Umbilical cord (tissue), 2 donors: ENCODE data around the genes SNRNP27 and TIA1.

- RAMPAGE, long total RNA = start-site peak on the plus strand at chr2:69893961-69893992, 529 and 123 reads in 2 replicates
Measured at GRCh38 chr2:69893673-69894957, at the start of gene SNRNP27. Gene SNRNP27 (plus strand): TSS chr2:69893956.

- RAMPAGE, long total RNA = no peak
Measured at GRCh38 chr2:69935694-69936419, 20.9 kb downstream of the MXD1 start.

DNA sequence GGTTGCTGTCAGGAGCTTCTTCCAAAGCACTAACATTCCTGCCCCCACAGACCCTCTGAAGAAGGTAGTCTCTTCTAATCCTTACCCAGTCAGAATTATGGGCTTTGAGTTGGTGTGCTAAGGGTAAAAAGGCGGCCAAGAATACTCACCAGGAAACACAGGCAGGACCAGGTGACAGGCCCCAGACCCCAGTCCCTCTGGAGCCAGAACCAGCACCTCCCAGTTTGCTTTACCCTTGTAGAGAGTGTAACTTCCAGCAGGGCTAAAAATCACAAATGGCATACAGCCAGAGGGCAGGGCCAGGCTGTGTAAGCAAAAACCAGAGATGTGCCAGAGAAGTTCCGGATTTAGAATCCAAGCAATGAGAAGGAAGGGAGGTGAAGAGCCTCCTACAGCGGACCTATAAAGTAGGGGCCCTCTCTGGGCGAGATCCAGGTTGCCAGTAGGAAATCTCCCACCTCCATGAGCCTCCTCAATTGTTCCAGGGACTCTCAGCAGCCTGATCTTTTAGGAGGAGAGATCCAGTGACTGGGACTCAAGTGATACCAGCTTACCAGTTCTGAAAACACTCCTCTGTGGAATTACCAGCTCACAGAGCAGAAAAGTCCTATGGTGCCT, 52.4 kb upstream of the PCBP1 start:
- RAMPAGE, long total RNA = no peak

DNA sequence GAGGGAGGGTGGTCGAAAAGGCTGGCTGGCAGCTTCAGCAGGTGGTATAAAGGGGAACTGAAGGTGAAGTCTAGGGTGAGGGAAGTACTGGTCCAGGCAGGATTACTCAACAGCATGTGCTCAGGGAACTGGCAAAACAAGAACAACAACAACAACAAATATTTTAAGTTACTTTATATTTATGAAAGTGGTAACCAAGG, 40.7 kb upstream of the PCBP1 start:
- RAMPAGE, long total RNA = no peak

- RAMPAGE, long total RNA = no peak
Measured at GRCh38 chr2:70224465-70224948, 23.9 kb downstream of the TIA1 start.

DNA sequence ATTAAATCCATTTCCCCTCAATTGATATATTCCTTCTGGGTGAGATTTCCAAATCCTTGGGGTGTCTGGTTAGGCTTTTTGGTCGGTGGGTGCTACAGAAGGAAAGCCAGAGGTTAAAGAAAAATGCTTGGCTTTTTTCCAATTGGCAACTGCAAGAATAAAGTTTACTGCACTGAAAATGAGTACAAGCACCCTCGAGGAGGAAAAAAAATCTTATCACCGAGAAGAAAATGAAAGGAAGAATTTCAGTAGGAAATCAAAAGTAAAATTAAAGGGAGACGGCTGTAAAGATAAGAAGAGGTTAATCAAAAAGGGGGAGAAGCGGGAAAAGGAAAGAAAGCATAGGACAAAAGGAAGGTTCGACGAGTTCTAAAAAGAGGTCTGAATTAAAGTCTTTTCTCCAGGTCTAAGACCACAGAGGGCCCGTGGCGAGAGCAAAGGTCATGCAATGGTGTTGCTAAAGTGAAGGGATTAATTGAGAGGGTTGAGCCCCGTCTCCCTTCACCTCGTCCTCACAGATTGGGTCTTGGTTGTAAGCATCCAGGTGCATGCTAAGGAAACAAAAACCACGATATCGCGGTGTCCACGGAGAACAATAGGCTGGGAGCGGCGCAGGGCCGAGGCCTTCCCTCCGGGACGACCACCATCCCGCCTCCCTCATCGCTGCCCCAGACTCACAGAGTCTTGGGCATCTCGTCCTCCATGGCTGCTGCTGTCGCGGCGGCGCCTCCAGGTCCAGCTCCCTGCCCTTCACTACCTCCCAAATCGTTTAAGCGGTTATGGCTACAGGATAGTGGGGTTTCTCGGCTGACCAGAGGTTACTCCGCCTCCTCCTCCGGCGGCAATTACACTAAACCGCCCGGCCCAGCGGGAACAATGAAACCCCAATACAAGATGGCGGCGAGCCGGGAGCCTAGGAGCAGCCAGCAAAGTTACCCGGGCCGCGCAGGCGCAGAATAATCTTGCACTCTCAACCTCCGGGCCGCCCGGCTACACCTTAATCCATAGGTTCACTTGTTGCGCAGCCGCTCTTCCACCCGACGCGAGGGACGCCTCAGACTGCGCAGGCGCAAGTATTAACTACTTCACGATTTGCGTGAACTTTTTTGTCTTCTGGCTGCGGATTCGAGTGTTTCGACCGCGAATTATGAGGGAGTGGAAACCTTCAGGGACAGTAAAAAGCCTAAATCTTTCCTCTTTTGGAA, at the start of gene TIA1:
Gene TIA1 (minus strand): TSS at position 902 of the 1,205 bp plus-strand sequence.
- RAMPAGE, long total RNA = start-site peak on the minus strand centred at position 879 of the sequence, 64 bp wide, 192 and 198 reads in 2 replicates

DNA sequence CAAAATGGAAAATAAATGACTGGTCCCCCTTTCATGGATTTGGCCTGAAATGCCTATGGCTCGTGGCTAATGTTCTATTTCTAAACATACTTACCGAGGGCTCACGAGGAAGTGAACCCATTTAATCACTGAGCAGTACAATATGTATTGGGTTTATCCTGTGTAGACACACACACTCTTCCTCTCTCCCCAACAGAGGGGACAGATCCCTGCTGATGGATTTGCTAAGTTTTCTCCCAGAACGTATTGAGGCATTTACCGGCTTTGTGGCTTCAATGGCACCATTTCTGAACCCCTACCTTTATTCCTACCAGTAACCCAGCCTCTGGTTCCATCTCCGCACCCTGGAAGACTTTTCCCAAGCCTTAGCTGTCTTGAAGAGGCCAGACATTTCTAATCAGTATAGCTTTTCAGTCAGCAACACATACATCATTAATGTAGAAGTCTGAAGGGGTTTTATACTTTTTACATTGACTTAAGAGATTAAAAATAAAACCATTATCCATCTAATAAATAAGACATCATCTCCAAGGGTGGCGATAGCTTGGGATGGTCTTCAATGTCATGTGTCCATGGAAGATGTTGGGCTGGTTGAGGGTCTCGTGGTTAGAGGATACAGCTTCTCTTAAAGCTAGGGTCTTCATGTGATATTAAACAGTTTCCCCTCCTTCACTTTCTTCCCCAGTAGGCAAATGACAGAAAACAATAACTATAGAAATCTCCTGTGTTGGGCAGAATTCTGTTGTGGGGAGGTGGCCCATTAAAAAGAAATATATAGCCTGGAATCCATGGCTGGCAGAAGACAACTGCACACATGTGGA, 103.7 kb downstream of the TGFA start:
- RAMPAGE, long total RNA = no peak

GRCh38 chr2:70901808-70902422, 1.5 kb downstream of the VAX2 start:
- RAMPAGE, long total RNA = no peak

GRCh38 chr2:70987150-70988228, 7.2 kb downstream of the TEX261 start:
- RAMPAGE, long total RNA = no peak

DNA sequence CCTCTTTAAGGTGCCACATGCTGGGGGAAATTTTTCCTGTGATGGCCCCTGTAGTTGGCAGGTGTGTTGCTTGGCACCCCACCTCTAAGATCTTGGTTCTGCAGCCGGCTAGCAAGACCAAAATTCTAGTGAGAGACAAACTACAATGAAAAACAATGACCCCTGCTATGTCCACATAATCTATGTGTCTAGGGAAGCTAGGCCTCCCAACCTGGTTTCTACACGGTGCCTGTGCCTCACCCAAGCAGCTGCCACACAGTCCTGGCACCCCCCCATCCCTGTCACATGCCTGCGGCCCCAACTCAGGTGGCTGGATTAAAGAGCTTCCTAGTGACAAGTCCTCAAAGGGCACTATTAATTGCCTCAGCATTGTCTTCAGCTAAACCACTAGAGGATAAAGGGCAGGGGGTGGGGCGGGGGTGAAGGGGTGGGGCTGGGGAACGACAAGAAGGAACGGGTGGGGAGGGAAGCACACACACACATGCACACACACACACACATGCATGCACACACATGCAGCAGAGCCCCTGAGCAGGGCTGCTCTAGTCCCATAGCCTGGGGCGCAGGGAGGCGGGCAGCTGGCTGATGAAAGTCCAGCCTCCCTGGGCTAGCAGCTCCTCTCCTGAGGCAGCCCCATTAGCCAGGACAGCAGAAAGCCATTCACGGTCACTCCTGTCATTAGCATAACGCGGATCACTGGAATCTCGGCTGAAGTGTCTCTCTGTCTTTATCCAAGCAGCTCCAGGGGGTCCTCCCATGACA, 7.3 kb upstream of the TEX261 start:
- RAMPAGE, long total RNA = no peak

GRCh38 chr2:71063952-71064440, 4.5 kb upstream of the NAGK start:
- RAMPAGE, long total RNA = no peak

DNA sequence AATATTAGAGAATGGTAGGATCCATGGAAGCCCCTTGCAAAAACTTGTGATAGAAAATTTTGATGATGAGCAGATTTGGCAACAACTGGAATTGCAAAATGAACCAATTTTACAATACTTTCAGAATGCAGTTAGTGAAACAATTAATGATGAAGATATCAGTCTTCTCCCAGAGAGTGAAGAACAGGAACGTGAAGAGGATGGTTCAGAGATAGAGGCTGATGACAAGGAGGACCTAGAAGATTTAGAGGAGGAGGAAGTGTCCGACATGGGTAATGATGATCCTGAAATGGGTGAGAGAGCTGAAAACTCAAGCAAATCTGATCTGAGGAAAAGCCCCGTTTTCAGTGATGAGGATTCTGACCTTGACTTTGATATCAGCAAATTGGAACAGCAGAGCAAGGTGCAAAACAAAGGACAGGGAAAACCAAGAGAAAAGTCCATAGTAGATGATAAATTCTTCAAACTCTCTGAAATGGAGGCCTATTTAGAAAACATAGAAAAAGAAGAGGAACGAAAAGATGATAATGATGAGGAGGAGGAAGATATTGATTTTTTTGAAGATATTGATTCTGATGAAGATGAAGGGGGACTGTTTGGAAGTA, 2.6 kb downstream of the MPHOSPH10 start:
- RAMPAGE, long total RNA = no peak

DNA sequence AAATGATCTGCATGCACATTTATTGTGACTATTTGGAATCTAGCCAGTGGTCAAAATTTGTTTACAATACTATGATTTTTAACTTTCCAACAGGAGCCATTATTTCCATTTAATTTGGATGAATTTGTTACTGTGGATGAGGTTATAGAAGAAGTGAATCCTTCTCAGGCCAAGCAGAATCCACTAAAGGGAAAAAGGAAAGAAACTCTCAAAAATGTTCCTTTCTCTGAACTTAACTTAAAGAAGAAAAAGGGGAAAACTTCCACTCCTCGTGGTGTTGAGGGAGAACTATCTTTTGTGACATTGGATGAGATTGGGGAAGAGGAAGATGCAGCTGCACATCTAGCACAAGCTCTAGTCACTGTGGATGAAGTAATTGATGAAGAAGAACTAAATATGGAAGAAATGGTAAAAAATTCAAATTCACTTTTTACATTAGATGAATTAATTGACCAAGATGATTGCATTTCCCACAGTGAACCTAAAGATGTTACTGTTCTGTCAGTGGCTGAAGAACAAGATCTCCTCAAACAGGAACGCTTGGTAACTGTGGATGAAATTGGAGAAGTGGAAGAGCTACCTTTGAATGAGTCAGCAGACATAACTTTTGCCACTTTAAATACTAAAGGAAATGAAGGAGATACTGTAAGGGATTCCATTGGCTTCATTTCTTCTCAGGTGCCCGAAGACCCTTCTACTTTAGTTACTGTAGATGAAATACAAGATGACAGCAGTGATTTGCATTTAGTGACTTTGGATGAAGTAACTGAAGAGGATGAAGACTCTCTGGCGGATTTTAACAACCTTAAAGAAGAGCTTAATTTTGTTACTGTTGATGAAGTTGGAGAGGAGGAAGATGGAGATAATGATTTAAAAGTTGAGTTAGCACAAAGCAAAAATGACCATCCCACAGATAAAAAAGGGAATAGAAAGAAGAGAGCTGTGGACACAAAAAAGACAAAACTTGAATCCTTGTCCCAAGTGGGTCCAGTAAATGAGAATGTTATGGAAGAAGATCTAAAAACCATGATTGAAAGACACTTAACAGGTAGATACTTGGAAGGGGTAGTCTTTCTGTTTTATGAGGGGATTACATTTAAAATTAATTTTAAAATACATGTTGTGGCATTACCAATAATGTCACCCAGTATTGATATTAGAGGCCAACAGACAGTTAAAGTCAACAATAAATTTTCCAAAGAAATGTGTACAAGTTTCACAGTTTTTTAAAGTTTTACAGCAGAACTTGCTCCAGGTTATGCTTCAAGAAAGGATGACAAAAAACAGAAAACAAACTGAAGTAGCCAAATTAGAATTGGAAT, 39.7 kb upstream of the DYSF start:
- RAMPAGE, long total RNA = no peak

GRCh38 chr2:71434498-71435126, 31.9 kb upstream of the DYSF start:
- RAMPAGE, long total RNA = no peak

DNA sequence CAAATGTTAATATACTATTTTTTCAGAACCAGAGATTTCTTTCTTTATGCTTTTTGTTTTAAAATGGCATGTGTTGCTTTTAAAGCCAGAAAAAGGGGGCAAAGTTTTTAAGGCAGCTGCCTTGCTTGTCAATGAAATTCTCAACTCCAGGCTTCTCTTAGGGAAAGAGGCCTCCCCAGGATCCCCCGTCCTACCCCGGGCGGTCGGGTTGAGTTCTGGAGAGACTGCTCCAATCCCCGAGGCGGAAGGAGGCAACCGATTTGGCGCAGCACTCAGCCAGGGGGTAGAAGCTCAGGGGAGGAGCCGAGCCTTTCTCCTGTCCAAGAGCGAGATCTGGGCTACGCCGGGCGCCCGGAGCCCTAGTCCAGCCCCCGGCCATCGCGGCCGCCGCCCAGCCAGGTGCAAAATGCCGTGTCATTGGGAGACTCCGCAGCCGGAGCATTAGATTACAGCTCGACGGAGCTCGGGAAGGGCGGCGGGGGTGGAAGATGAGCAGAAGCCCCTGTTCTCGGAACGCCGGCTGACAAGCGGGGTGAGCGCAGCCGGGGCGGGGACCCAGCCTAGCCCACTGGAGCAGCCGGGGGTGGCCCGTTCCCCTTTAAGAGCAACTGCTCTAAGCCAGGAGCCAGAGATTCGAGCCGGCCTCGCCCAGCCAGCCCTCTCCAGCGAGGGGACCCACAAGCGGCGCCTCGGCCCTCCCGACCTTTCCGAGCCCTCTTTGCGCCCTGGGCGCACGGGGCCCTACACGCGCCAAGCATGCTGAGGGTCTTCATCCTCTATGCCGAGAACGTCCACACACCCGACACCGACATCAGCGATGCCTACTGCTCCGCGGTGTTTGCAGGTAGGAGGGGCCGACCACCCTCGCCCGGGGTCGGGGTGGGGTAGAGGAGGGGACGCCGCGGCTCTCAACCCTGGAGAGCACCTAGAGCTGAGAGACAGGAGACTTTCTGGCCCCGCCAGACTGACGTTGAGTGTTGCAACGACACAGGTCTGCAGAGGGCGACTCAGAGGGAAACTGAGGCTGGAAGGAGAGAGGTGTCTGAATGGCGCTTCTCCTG, 12.9 kb upstream of the DYSF start:
- RAMPAGE, long total RNA = no peak

GRCh38 chr2:71467922-71468585, 1.6 kb downstream of the DYSF start:
- RAMPAGE, long total RNA = no peak

GRCh38 chr2:71685337-71686065, 219.0 kb downstream of the DYSF start:
- RAMPAGE, long total RNA = no peak

GRCh38 chr2:71742825-71743192, 276.3 kb downstream of the DYSF start:
- RAMPAGE, long total RNA = no peak

DNA sequence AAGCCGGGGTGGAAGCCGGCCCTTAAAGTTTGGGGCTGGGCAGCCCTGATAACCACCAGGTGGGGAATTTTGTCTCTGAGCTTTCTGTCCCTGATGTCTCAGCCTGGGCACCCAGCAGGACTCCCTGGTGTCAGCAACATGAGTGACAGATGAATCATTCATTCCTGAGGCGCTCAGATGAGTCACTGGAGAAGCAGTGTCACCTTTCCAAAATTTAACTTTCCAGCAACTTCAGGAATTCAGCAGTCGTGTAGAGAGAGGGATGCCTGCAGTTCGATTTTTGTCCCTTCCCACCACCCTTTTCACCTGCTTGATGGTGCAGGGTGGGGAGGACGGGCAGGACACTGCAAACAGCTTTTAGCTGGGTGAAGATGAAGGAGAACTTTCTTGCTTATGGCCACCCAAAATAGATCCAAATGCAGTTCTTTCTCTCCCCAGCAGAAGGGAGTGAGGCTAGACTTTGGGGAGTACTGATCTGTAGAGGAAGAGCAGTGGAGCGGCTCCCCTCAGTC, 318.5 kb downstream of the DYSF start:
- RAMPAGE, long total RNA = no peak

DNA sequence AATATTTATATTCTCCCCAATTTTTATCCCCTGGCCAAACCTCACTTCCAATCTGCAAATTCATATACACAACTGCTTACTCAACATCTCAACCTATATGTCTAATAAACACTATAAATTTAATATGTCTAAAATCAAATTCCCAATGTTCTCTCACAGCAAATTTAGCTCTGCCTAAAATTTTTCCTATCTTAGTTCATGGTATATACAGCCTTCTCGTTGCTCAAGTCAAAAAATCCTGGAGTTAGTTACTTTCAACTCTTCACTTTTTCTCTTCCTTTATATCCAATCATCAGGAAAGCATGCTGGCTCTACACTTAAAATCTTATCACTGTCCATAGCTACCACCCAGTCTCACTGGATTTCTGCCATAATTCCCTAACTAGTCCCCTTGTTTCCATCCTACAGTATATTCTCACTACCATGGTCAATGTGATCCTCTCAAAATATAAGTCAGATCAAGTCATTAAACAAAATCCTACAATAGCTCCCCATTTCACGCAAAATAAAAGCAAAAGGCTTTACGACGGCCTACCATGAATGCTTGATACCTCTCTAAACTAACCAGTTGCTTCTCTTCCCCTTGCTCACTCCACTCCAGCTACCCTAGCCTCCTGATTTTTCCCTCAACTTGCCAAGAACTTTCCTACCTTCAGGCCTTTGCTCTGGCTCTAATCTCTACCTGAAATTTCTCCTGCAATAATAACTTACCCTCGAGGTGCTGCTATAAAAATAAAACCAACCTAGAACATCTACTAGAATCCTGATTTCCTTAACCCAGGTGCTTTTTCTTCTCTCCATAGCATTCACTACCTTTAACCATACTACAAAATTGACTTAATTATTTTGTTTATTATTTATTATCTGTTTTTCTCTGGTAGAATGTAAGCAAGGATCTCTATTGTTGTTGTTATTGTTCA, 337.2 kb downstream of the EXOC6B start:
- RAMPAGE, long total RNA = no peak